ENCODE results near the genes RECQL and IRAG2.

DNA sequence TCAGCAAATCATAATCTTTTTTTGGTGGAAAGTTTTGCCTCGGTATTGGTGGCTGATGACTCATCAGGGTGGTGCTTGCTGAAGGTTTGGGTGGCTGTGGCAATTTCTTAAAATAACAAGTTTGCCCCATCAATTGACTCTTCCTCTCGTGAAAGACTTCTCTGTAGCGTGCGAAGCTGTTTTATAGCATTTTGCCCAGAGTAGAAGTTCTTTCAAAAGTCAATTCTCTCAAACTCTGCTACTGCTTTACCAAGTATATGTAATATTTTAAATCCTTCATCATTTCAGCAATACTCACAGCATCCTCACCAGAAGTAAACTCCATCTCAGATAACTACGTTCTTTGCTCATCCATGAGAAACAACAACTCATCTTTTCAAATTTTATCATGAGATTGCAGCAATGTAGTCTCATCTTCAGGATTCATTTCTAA, 19.1 kb downstream of the PYROXD1 start:
- PRO-cap = no peak
- RRBS = no CpG with 5 or more reads among the region's 5 CpGs

GRCh38 chr12:21500929-21501730, at the start of gene RECQL:
TSS of gene RECQL (minus strand) at chr12:21501635.
- PRO-cap = bidirectional peak, plus-strand start at chr12:21501357, minus-strand start at chr12:21501275; bidirectional peak, plus-strand start at chr12:21501789, minus-strand start at chr12:21501595
- RRBS = 4% methylated on average over 7 of the region's 36 CpGs

DNA sequence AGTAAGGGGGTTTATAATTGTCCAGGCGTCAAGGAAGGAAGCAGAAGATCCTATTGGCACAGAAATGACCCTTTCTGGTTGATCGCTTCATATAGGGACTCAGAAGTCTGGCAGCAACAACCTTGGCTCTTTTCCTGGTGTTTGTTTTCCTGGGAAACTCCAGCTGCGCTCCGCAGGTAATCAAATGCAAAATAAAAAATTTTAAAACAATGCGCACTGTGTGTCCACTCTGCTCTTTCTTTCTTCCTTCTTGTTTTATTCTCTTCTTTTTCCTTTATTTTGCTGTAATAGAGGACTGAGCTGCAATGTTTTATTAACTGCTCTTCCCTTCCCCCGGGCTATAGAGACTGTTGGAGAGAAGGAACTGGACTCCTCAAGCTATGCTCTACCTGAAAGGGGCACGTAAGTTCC, 700 bp downstream of the SPX start:
- PRO-cap = no peak
- RRBS = no CpG with 5 or more reads among the region's 7 CpGs

DNA sequence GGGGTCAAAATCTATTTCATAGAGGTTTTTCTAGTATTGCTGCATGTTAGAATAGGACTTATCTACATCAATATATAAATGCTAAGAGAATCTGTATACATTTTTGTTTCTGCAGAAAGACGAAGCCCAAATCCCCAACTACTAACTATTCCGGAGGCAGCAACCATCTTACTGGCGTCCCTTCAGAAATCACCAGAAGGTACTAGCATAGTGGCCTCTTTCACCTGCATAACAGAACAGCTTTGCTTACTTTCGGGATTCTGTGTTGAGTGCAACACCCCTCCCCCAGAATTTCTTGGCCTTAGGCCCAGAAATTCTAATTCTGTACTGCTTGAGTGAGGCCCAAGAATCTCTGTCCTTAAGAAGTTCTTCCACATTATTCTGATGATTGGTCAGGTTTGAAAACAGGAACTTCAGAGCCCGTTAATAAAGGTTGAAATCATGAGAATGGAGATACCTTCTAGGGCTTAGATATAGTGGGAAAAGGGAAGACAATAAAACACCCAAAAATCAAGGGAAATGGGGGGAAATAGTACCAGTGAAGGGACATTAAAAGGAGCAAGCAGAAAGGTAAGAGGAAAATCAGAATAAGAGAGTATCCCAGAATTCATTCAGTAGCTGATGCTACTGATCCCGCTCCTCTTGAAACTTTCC, 2.9 kb downstream of the SPX start:
- PRO-cap = no peak
- RRBS = no CpG with 5 or more reads among the region's 6 CpGs

DNA sequence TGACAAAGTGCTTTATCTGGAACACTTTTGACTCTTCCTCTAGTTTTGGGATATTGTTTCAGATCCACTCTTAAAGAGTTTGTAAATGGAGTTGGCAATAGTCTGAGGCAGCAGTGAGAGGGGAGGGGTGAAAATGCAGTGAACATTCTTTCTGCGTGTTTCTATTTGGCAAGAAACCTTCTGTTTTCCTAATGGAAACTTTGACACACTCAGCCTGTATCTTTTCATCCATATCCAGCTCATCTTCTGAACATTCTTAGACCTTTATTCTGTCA, 57.3 kb upstream of the KCNJ8 start:
- PRO-cap = no peak
- RRBS = no CpG with 5 or more reads among the region's 1 CpG

DNA sequence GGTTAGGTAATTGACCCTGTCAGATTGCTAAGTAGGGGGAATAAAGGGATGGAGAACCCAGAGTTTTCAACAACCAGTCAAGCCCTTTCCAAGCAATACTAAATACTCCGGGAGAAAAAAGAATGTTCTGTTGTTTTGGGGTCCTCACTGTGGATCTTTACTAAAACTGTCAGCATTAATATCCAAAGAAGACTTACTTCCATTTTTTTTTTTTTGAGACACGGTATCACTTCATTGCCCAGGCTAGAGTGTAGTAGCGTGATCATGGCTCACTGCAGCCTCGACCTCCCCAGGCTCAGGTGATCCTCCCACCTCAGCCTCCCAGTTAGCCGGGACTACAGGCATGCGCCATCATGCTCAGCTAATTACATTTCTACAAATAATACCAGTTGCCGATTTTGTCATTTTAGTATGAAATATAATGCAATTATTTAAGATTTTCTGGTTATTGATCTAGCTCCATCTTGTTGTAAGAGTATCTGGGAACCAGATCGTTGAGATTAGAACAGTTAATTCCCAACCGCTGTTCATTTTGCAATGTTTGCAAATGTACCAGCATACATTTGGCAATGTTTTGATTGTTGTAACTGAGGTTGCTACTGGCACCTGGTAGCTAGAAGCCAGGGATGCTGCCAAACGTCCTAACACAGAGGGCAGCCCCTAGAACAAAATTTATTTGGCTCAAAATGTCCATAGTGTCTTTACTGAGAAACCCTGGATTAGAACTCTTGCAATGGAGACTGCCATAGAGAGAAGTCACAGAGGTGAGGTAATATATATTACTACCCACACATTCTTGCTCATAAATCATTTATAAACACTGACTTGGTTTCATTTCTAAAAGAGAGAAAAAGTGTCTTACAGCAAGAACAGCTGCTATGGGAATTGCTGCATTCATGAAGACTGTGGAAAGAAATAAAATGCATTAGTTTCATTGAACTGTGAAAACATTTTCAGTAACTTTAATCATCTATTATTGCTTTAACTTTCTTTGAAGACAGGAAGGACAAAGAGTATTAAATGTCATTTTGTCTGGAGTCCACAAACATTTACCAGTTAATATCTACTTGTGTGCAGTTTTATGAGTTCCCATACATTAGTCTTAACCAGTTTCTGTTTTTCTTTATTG, 46.4 kb downstream of the ABCC9 start:
- PRO-cap = no peak
- RRBS = no CpG with 5 or more reads among the region's 10 CpGs

GRCh38 chr12:22164065-22164693, 118.2 kb downstream of the CMAS start:
- PRO-cap = no peak
- RRBS = no CpG with 5 or more reads among the region's 6 CpGs

DNA sequence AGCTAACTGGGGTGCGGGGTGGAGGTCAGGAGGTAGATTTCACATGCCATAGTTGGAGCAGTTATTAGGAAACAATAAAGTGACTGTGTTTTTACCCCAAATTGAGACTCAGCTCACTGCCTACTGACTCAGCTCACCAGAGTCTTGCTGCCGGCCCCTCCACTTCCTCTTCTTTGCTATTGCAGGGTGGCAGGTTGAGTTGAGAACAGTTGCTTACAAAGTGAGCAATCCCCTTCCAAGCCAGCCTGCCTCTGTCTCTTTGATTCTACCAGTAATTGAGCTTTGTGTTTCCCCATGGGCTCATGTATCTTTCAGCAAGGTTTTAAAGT, 12.9 kb downstream of the ST8SIA1 start:
- PRO-cap = no peak
- RRBS = no CpG with 5 or more reads among the region's 2 CpGs

- PRO-cap = no peak
- RRBS = no CpG with 5 or more reads among the region's 22 CpGs
Observed at GRCh38 chr12:22335594-22336310, 1.2 kb upstream of the ST8SIA1 start.

GRCh38 chr12:22409135-22409444, 74.6 kb upstream of the ST8SIA1 start:
- PRO-cap = no peak
- RRBS = no CpG with 5 or more reads among the region's 6 CpGs

- PRO-cap = no peak
Observed at GRCh38 chr12:22539024-22539509, 5.3 kb downstream of the C2CD5 start.

DNA sequence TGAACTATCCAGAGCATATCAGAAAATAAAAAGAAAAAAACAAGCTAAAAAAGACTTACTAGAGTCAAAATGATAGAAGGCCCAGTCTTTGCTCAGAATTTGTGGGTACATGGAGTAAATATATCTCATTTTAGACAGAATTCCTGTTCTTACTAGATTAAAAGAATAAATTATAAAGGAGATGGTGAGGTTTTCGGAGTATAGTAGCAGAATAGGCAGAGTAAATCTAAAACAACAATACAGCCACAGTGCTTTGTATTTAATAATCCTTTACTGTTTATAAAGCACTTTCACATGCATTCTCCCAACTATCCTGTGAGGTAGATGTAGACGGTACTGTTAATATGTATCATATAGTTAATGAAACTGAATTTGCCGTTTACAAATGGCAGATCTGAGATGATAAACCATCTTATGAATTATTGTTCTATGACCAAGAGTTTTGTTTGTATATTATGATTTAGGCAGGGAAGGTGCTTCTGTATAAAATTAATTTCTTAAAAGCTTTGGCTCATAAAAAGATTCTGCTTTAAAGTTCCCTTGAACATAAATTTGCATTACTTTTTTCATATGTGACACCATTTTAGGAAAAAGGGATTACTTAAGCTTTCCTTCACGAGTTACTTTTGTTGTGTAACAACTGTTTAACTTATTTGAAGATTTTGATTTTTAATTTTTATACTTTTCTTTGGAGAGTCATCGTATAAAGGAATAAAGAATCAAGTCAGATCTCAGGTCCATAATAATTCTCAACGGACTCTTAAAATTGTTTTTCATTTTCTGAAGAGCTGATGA, 3.1 kb downstream of the ETNK1 start:
- PRO-cap = no peak
- RRBS = no CpG with 5 or more reads among the region's 6 CpGs

GRCh38 chr12:23943972-23944439, 5.5 kb downstream of the SOX5 start:
- PRO-cap = no peak
- RRBS = no CpG with 5 or more reads among the region's 5 CpGs

GRCh38 chr12:24226837-24227363, 277.4 kb upstream of the SOX5 start:
- PRO-cap = no peak
- RRBS = no CpG with 5 or more reads among the region's 6 CpGs

DNA sequence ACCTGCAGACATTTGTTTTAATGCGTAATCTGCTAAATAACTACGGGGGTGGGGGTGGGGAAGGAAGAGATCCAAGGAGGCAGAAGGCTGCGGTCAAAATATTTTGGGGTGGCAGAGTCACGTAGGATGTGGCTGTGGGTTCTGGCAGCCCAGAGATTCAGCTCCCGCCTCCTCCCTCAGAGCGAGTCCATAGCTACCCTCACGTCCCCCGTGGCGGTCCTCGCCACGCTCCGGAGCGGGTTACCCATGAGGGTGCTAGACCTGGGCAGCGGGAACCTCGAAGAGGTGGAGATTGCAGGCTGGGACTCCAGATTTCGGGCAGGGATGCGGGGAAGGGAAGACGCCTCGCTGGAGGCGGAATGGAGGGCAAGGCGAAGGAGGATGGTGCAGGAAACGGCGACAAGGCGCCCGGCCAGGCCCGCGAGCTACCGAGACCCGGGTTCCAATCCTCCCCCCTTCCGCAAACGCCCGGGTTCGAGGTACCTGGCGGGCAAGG, 46.4 kb downstream of the BCAT1 start:
- PRO-cap = no peak
- RRBS = no CpG with 5 or more reads among the region's 34 CpGs

- PRO-cap = no peak
- RRBS = no CpG with 5 or more reads among the region's 3 CpGs
Observed at GRCh38 chr12:24998008-24998644, 49.2 kb upstream of the BCAT1 start.

DNA sequence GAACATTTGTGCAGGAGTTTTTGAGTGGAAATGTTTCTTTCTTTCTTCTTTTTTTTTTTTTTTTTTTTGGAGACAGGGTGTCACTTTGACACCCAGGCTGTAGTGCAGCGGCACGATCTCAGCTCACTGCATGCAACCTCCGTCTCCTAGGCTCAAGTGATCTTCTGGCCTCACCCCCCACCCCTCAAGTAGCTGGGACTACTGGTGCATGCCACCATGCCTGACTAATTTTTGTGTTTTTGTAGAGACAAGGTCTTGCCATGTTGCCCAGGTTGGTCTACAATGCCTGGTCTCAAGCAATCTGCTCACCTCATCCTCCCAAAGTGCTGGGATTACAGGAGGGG, 34.4 kb upstream of the IRAG2 start:
- PRO-cap = no peak
- RRBS = no CpG with 5 or more reads among the region's 3 CpGs

DNA sequence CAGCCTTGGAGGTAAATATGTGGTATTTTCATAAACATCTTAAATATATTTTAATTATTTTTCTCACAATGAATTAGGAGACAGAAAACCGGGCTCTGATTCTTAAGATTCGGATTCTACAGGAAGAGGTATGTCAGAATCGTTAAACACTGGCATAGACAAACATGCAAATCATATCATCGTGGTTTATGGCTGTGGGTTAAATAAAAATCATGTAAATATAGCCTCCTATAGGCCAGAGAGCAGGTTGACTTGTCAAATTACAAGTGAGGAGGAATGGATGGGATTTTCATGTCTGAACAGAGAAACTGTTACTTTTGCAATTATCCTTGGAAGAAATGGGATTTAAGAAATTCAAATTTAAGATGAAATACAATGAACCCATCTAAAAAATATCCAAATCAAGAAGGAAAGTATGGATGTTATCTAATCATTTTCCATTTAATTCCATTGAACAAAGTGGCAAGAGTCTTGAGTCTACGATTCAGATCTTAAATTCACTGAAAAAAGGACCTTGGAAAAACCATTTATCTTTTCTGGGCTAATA, 28.6 kb upstream of the IRAG2 start:
- PRO-cap = no peak
- RRBS = no CpG with 5 or more reads among the region's 5 CpGs

- PRO-cap = bidirectional peak, plus-strand start at chr12:25052706, minus-strand start at chr12:25052511
- RRBS = no CpG with 5 or more reads among the region's 13 CpGs
Observed at GRCh38 chr12:25052161-25053281, at the start of gene IRAG2. TSS of gene IRAG2 (plus strand) at chr12:25052706.

DNA sequence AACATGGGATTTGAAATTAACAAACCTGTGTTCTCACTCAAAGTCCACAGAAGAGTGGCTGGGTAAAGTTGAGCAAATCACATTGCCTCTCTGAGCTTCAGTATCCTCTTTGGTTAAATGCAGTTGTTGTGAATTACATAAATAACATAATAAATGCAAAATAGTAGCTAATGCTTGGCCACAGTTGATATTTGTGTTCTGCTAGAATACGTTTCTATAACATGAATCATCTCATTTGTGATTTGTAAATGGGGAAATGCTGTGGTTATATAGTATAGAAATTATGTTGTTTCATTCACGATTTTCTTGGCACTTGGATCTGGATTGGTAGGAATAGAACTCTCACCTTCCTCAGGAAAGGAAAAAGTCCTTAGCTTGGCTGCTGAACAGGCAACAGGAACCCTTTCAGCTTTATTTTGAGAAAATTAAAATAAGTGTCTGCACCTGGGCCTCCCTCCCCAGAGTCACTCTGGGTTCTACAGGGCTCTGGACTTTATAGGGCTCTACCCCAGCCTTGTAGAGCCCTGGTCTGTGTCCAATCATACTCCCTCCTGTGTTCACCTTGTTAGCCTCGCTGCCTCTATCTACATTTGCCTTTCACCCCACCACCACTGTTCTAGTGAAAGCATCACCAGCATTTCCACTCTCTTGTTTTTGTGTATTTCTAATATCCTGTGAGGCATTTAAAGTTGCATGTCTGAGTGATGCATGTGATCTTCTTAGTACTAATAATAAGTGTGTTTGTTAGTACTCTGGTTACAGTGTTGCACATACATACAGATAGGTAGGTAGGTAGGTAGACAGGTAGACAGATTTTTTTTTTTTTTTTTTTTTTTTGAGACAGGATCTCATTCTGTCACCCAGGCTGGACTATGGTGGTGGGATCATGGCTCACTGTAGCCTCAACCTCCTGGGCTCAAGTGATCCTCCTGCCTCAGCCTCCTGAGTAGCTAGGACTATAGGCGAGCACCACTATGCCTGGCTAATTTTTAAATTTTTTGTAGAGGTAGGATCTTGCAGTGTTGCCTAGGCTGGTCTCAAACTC, 4.3 kb downstream of the IRAG2 start:
- PRO-cap = no peak
- RRBS = no CpG with 5 or more reads among the region's 4 CpGs